T47D (cell line): ENCODE measurements around the gene ARL3.

DNA sequence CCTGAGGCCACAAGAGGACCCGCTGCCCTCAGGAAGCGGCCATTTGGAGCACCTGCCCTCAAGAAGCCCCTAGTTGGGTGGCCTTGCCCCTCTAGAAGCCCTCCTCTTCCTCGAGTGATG is 262 bp upstream of the FBXW4 start:
- RRBS = no CpG with 5 or more reads among the region's 3 CpGs

GRCh38 chr10:101903604-101904312 is 60.2 kb upstream of the KCNIP2 start:
- RRBS = no CpG with 5 or more reads among the region's 8 CpGs

DNA sequence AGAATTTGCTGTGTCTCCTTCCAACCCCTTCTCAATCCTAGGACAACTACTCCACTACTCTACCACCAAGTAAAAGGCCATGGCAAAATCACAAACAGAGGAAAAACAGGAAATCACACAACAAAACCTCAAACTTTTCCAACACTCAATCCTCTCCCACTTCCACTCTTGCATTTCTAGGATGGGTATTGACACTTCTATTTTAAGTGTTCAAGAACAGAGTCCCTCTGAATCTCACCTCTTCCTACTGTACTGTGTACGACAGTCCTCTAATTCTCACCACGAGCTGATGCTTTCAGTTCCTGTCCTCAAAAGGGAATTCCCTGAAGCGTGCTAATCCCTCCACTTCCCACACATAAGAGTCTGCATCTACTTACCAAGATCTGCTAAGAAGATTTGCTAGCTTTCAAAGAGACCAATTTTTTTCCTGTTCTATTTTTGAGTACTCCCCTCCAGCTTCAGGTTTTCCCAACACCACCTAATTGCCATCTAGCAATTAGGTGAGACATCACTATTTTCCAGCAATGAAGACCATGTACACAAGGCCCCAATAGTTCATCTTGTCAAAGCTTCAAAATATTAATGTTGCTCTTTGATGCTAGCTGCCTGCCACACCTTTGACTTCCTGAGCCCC is 54.5 kb downstream of the ARMH3 start:
- RRBS = no CpG with 5 or more reads among the region's 3 CpGs

GRCh38 chr10:102108016-102108540 is 12.1 kb downstream of the LDB1 start:
- RRBS = 100% methylated on average over 4 of the region's 19 CpGs

DNA sequence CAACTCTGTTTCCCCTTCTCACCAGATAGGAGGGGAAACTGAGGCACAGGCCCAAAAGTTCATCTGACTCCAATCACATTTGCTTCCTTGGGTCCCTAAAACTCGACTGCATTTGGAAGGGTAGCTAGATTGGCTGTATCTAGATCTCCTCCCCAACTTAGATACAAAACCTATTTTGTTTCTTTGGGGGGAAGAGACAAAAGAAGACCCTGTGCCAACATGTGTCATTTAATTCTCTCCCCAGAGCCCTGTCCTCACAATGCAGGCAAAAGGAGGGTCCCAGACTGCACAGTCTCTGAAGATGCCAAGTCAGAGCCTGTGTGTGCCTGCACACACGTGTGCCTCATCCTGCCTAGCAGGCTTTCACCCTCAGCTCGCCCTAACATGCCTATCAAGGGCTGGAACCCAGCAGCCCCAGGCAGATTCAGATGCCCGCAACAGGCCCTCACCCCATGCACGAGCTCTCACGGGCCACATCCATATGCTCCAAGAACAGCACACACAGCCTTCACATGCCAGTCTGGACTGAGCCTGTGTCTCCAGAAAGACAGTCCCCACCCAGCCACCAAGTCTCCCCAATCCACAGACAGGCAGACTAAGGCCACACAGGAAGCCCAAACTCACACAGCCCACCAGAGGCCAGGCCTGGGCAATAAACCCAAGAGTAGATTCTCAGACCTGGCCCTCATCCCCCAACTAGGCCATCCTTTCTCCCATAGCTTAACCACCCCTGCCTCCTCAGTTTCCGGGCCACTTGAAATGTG is 7.0 kb downstream of the LDB1 start:
- RRBS = no CpG with 5 or more reads among the region's 7 CpGs

DNA sequence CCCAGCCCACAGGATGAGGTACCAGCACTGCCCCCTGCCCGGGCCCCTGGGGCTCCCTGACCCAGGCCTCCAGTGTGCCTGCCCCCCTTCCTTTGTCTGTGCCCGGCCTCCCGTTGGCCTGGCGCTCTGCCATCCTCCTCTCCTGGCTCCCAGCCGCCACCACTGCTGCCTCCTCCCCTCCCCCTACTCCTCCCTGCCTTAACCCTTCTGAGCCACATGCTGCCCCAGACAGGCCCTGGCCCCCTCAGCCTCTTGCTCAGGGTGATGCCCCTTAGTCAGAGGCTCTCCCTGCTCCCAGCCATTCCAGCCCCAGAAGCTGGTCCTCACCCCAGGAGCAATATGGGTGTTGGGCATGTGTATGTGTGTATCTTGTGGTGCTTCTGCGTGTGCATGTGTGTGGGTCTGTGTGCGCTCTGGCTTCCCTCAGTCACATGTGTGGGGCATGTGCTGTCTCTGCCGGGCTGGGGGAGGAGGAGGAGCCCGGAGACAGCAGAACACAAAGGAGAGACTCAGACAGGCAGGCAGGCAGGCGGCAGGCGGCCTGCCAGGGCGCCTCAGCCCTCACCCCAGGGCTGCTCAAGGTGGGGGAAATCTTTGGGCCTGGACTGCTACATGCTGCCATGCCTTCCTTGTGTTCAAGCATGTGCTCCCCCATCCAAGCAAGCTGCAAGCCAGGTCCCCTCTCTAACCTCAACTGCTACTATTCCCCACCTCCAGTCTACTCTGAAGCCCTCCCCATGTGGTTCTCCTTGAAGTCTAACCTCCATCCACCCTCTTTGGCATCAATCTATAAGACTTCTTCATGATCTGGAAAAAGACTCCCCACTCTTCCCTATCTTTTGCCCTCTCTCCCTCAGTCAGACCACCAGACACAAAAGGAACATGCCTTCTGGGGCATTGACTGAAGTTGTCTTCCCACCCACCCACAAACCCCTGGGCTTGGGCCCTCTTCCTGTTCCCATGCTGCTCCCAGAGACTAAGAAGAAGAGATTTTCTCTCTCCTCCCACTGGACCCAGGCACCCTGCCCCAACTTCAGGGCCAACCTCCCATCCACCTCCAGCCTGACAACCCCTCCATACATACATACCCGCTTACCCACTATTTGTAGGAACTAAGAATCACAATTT is 2.3 kb downstream of the LDB1 start:
- RRBS = 5% methylated on average over 2 of the region's 13 CpGs

DNA sequence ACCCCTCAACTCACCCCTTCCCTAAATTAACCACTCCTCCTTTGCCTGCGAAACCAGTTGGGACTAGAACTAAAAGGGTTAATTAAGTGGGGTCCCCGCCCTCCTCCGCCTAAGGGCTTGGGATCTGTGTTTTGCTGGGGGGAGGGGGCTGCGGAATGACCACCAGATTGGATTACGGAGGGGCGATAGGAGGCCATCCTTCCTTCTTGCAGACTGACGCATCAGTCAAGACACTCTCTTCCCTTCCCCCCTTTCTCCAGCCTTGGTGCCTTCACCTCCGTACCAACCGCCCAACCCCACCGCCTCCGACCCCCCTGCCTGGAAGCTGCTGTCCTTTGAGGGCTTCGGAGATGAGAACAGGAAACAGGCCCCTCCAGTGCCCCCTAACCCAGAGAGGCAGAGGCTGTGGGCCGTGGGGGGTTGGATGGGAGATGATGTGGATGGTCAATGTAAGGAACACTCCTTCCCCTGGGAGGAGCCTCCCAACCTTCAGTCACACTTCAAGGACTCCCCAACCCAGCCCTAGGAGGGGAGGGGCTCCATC is 909 bp upstream of the LDB1 start:
- RRBS = no CpG with 5 or more reads among the region's 13 CpGs

DNA sequence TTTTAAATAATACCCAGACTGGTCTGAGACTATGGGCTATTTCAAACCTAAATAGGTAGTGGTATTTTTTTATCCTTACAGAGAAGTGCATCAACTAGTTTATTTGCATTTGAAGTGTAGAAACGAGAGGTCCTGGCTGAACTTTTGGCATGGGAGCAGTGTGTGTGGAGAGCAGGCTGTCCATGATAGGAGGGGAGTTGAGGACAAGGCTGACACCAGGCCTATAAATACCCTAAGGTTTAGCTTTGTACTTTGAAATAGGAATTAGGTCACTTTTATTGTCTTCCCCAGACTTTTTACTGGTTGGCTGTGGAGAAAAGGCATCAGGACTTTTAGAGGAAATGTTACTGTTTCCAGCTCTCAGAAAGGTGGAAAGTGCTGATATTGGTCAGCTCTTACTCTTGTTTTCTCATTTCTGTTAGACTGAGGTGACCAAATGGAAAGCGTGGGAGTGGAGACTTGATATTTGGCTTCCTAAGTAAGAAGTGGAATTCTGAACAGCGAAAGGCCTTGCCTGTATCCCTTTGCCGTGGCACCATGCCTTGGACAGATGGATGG is 45.9 kb downstream of the GBF1 start:
- RRBS = no CpG with 5 or more reads among the region's 4 CpGs

DNA sequence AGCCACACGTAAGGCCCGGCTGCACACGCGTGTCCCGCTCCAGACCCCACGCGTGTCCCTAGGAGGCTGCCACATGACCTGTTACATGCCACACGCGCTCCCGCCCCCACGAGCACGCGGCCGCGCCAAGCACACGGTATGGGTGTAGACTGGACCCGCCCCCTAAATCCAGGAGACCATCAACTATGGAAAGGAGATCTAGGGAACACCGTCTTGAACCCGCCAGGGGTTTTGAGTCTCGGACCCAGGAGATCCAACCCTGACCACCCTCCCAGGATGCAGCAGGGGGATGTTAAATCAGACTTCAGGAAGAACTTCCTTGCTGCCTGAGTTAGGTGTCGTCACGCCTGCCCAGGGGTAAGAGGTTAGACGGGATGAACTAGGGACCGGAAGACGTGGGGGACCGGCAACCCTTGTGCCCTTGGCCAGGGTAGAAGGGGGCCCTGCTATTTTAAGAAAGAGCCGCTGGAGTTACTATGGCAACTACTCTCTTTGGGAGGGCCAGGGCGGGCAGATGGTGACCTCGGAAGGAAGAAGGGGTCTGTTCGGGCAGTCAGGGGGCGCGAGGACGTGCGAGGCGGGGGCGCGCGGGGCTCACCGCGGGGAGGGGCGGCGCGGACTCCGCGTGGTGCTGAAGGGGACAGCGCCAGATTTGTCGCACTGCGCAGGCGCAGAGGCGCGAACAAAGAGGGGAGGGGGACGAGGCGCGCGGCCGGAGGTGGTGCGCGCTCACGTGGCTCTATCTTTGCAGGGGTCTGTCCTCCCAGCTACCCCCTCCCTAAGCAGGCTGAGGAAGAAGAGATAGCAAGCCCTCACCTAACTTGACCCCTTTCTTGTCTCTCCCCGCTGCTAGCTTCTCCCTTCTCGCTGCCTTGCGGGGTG is 714 bp upstream of the PSD start:
- RRBS = no CpG with 5 or more reads among the region's 62 CpGs

GRCh38 chr10:102504628-102505288 is 986 bp downstream of the SUFU start:
- RRBS = no CpG with 5 or more reads among the region's 20 CpGs

DNA sequence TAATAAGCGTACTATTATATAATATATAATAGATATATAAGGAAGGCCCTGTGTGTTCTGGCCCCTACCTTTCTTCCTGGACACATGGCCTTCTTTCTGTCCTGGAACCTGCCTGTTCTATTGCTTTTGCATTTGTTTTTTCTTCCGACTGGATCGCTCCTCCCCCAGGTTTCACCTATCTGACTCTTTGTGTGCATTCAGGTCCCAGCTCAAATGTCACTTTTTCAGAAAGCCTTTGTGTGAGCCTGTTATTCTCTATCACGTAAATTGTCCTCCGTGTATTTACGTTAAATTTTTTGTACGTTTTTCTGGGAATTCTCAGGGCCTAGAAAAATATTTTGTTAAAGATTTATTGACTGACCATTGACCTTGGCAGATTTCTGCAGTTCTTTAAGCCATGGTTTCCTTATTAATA is 2.8 kb upstream of the TRIM8 start:
- RRBS = no CpG with 5 or more reads among the region's 7 CpGs

GRCh38 chr10:102647135-102647579 is 2.9 kb downstream of the TRIM8 start:
- RRBS = no CpG with 5 or more reads among the region's 11 CpGs

GRCh38 chr10:102647725-102648076 is 3.4 kb downstream of the TRIM8 start:
- RRBS = no CpG with 5 or more reads among the region's 4 CpGs

GRCh38 chr10:102673826-102674555 is 29.7 kb downstream of the TRIM8 start:
- RRBS = no CpG with 5 or more reads among the region's 21 CpGs

GRCh38 chr10:102710583-102711097 is 3.6 kb downstream of the ARL3 start:
- RRBS = no CpG with 5 or more reads among the region's 7 CpGs

DNA sequence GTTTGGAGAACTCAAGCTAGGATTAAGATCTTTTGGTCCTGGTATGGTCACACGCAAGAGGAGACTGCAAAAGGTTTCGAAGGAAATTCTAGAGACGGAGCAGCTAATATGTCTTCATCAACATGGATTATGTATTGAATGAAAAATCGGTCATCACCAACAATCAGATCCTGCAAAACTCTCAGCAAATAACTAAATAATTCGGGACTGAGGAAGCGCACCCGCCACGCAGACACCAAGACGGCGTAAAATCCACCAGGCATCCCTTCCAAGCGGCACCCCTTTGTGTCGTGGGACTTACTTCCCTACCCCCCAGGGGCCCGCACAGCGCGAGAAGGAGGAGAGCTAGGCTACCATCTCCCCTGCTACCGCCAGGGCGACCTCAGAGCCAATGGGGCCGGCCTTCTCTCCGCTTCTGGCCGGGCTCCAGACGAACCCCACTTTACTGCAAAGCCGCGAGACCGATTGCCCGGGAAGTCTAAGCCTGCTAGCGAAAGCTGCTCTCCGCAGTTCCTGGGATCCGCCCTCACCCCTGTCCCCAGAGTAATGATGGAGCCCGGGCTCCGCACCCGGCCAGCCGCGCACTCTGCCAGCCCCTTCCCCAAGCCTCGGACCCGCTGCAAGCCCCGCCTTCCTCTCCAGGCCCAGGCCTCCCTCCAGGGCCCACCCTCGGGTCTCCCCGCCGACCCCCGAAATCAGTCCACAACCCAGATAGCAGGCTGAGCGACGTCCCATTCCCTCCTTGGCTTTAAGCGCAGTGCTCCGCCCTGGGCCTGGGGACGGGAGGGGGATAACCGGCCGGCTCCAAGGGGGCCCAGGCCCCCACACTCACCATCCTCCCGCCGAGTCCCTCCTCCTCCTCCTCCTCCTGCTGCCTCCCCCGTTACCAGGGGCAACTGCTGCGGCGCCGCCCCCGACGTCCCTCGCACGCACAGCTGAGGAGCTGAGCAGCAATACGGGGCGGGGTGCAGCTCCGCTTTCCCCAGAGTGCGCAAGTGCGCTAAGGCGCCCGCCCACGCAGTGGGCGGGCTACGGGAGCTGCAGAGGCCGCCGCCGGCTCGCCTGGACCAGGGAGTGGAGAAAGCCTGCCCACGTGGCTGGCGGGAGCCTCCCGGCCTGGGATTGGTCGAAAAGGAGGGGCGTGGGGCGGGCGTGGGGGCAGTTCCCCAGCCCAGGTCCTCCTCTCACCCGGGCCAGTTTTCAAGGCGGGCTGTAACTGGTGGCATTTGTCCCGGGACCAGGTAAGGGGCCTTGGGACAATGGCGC is at the start of gene ARL3:
ARL3 (minus strand) TSS at position 957 of the 1,266 bp plus-strand sequence.
- RRBS = 2% methylated on average over 16 of the region's 82 CpGs

DNA sequence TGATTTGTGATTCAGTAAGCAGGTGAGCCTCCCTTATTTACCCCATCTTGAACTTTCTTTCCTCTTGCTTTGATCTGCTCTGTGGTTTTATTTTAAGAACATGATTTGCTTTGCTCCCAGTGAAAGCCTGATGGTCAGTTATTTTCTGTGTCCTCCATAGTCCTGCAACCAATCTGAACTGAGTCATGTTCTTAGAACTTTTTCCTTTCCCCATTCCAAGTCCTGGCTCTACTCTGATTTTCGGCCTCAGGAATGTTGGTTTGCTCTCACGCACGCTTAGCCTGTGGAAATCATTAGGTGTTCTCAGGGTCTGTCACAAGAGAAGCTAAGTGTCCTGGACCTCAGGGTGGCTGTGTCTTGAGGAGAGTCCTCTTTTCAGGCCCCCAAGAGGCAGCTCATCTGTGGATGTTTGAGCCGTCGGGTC is 8.8 kb downstream of the WBP1L start:
- RRBS = no CpG with 5 or more reads among the region's 5 CpGs

DNA sequence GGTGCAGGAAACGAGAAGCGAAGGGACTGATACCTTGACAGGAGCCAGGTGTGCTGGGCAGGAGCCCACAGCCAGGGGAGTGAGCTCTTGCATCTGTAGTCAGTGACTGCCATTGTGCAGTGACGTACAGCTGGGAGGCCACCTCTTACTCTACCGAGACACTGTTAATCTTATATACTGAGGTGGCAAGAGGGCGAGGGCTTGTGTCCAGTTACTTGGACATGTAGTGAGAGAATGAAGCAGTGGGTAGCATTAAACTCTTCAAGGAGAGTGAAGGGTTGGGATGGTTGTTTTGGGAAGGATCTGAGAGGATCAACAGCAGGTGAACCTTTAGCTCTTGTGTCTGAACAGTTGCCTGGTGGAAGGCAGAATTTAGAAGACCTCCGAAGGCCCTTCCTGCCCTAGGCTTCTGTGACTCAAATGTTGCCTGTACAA is 34.5 kb downstream of the WBP1L start:
- RRBS = no CpG with 5 or more reads among the region's 6 CpGs

GRCh38 chr10:102781421-102781820 is 37.7 kb downstream of the WBP1L start:
- RRBS = no CpG with 5 or more reads among the region's 3 CpGs

GRCh38 chr10:102801344-102801980 is 35.8 kb downstream of the CYP17A1 start:
- RRBS = no CpG with 5 or more reads among the region's 3 CpGs